Colic lymph node (tissue), 1 donor: Measurements from ENCODE around the genes ELL and COPE.

DNA sequence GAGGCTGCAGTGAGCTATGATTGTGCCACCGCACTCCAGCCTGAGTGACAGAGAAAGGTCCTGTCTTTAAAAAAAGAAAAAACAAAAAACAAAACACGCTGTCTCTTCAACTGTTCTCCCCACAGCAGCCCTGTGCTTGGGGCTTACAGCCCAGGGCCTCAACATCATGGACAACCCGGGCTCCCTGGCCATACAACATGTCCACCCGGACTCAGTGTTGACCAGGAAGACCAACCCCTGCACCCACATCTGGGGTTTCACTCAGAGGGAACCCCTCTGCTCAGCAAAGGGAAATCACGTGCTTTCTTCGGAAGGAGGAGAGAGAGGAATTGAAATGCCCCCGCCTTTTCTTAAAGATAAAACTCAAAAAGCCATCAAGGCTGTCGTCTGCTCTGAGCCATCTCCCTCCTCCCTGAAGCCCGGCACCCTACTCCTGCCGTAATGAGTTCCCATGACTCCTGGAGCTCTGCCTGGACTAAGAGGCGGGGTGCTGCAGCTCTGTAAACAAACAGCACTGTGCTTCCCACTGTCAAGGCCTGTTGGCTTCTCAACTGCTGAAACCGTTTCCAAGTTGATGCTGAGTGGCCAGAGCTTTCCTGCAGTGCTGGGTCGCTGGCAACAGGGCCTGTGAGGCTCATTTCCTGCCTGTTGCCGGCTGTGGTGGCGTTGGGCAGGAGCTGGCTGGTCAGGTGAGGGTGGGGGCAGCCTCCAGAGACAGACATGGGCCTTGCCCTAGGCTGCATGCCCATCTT, 26.5 kb upstream of the ISYNA1 start:
- PRO-cap, result no peak

GRCh38 chr19:18488783-18489940, 32.7 kb downstream of the ELL start:
- PRO-cap, result no peak

- PRO-cap, result no peak
Measured at GRCh38 chr19:18490582-18490964, 31.3 kb downstream of the ELL start.

DNA sequence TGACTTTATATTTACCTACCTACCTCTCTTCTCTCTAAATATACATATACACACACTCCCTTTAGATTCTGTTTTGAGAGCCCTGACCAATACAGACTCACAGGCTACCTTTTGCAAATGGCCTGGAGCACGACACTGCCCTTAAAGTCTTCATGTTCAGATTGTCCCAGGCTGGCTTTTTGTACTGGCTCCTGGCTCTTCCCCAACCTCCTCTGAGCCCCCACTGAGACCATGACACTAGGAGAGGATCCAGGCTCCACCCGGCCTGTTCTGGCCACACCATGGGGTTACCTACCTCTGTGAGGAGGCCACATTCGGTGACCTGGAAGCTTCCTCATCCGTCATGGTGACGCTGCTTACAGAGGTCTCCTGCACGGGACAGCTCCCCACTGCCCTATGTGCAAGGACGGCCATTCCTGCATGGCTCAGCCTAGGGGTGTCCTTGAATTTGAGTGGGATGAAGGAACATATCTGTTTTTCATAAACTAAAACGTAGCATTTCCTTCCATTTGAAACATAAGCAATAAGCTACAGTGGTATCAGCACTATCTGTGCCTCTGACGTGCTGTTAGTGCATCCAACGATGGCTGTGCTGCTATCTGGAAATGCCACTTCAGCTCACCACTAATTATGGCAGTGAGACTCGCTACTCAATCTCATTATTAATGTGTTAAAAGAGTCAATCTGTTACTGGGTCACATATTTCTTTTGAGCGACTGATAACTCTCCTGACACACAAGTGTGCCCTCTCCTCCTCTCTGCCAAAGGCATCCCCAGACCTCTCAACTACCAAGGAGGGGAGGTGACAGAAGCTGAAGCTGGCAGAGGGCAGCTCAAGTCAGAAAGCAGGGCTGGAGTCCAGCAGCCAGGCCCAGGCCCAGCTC, 29.7 kb downstream of the ELL start:
- PRO-cap, result no peak

GRCh38 chr19:18493295-18493888, 28.5 kb downstream of the ELL start:
- PRO-cap, result no peak

DNA sequence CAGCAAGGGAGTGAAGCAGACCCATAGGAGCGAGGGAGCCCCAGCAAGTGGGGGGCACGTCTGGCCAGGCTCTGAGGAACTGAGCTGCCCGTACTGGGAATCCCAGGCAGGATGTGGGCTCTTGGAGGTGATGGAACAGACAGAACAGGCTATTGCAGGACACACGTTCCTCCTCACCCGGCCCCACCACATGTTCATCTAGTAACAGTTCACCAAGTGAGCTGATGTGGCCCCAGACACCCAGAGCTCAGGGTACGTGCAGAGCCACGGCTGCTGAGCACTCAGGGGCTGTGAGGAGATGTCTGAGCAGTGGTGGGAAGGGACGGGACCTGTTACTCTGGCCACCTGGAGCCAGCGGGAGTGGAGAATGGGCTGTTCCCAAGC, 18.5 kb downstream of the ELL start:
- PRO-cap, result no peak

DNA sequence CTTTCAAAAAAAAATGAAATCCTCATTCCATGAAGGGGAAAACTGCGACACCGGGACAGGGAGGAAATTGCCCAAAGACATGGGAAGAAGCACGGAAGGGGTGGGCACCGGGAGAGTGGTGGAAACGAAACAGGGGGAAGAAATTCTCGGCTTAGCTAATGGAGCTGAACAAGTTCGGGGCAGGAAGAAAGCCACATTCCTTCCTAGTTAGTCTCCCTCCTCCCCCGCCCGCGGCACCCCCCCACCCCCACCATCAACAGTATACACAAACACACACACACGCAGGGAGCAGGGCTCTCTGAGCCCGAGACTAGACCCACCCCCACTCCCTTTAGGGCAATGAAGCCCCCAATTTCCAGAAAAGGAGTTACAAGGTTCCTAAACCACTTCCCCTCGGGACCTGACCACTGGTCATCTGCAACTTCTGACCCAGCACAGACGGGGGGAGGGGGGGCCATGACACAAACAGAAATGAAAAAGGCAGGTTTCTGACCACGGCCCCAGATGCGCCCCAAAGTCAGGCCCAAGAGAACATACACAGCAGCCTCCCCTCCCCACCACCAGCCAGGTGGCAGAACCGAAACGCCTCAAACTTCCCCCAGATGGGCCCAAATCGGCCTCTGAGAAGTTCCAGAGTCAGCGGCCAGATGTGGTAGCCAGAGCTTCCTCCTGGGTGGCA, 1.3 kb downstream of the ELL start:
- PRO-cap, result bidirectional peak, plus-strand start at position 291 of the sequence, minus-strand start at position 157 of the sequence

DNA sequence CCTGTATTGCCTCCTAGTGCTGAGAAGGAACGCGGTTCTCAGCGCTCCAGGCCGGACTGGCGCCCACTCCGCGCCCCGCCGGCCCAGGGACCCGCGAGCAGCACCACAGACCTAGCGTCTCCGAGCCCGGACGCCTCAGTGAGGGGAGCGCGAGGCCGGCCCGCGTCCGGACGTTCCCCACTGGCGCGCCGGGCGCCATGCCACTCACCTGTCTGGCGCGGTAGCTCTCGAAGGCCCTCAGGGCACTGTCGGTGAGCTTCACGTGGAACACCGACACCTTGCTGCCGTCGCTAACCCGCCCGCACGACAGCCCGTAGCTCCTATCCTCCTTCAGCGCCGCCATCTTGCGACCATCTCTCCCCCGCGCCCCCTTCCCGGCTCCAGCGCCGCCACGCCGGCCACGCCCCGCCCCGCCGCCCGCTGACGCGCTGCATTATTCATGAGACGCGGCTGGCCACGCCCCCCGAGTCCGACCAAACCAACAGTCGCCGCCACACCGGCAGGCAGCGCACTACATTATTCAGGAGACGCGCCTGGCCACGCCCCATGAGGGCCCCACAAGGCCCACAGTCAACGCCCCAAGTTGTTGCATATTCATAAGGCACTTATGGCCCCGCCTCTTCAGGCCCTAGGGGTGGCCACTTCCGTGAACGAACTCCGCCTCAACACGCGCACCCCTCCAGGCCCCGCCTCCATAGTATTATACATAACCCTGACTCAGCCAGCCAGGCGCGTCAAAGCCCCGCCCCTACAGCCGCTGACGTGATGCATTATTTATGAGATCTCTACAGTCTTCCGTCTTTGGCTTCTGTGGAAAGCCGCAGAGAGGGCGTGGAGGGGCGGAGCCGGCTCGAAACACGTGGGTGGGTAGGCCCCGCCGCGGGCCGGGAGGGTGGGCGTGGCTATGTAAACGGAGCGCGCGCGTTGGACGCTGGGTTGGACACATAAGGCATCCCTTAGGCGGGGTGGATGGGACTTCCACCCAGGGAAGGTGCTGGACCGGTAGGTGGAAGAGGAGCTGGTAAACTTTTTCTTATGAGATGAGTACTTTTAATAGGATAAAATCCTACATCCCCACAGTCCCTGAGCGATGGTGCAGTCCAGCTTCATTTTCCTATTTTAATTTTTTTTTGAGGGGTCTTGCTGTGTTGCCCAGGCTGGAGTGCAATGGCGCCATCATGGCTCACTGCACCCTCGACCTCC, at the start of gene ELL:
TSS of gene ELL (minus strand) at position 358 of the 1,203 bp plus-strand sequence.
- PRO-cap, result unidirectional peak, minus-strand start at position 354 of the sequence; unidirectional peak, plus-strand start at position 974 of the sequence

DNA sequence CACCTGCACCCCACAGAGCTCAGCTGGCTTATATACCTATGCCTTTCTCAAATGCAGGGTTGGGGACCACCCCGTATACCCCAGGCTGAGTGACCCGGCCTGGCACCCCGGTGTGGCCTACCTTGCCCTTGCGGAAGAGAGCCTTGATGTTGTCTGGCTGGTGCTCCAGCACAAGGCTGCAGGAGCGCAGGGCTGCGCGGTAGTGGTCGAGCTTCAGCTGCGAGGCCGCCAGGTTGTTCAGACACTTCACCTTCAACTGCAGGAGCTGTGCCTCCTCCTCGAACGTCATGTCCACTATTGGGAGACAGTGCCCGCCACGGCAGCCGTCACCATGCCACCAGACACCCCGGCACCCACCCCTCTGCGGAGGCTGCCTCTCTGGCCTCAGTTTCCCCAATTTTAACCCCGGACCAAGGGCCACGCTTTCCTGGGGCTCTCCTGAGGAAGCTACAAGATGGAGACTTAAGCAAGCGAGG, 5.9 kb downstream of the FKBP8 start:
- PRO-cap, result no peak

DNA sequence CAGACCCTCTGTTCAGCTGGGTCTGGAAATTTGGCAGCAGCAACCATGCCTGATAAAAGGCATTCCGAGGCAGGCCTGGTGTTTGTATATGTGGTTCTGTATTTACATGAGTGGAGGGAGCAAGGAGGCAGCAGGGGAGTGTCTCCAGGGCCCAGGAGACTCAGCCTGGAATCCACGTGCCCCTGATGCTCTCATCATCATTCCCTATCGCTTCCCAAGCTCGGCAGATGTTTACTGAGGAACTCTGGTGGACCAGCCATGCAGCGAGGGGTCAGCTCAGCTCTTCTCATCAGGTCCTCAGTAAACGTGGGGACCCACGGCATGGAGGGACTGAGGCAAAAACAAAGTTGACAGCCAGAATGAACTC, 49.9 kb downstream of the CRTC1 start:
- PRO-cap, result no peak

GRCh38 chr19:18759624-18760248, 31.4 kb downstream of the COMP start:
- PRO-cap, result no peak

DNA sequence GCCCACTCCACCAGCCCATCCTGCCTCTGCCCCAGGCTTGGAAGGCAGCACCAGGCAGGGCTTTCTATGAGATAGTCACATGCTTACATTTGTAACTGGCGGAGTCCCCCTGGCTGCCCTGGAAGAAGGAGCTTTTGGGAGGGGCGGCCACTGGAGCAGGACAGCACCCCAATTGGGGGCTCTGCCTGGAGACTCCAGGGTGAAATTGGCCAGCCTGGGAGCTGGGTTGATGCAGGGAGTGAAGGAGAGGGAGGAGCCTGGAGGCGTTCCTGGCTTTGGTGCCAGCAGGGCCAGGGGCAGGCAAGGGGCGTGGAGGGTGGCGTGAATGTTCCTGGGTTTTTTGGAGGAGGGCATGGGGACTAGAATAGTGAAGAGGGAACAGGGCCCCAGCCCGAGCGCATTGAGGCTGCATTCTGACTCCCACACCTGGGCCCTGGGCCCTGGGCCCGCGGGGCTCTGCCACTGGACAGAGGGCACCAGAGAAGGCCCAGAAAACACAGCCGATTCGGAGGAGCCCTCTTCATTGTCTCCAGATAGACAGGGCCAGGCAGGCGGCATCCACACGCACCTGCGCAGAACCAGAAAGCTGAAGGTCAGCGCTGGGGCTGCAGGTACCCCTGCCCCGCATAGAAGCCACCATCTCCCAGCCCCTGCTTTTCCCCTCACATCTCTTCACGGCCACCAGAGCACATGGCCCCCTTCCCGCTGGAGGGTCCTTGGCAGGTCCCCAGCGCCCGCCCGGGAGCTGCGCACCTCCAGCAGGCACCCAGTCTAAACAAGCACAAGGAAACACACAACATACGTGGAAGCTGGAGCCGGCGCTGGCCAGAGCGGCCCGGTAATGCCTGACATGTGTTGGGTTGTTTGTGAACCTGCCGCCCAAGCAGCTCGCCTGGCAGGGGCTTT, 29.4 kb downstream of the COMP start:
- PRO-cap, result no peak

DNA sequence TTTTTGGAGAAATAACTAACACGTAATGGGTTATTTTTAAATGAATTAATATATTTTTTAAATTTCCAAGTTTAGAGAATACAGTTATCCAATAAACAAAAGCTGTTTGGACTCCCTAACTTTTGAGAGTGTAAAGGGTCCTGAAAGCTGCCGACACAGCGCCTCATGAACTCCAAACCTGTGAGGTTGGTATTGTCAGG, 26.9 kb downstream of the UPF1 start:
- PRO-cap, result no peak

- PRO-cap, result bidirectional peak, plus-strand start at chr19:18919147, minus-strand start at chr19:18919071; bidirectional peak, plus-strand start at chr19:18919675, minus-strand start at chr19:18919378; unidirectional peak, plus-strand start at chr19:18919738
Measured at GRCh38 chr19:18918868-18920190, at the start of gene COPE. TSS of gene COPE (minus strand) at chr19:18919387.

- PRO-cap, result no peak
Measured at GRCh38 chr19:18966355-18966633, 25.3 kb upstream of the HOMER3 start.

GRCh38 chr19:19160265-19161445, 9.4 kb downstream of the MEF2B start:
- PRO-cap, result no peak

- PRO-cap, result bidirectional peak, plus-strand start at chr19:19373272, minus-strand start at chr19:19373082
Measured at GRCh38 chr19:19372904-19373418, 32.5 kb upstream of the GATAD2A start.

- PRO-cap, result no peak
Measured at GRCh38 chr19:19406659-19407264, 1.3 kb downstream of the GATAD2A start.

- PRO-cap, result no peak
Measured at GRCh38 chr19:19461785-19462875, 53.2 kb downstream of the TSSK6 start.

- PRO-cap, result no peak
Measured at GRCh38 chr19:19523904-19524564, 4.7 kb upstream of the YJEFN3 start.